Measurements from ENCODE around the genes TPGS2, RIT2 and SLC14A2.

DNA sequence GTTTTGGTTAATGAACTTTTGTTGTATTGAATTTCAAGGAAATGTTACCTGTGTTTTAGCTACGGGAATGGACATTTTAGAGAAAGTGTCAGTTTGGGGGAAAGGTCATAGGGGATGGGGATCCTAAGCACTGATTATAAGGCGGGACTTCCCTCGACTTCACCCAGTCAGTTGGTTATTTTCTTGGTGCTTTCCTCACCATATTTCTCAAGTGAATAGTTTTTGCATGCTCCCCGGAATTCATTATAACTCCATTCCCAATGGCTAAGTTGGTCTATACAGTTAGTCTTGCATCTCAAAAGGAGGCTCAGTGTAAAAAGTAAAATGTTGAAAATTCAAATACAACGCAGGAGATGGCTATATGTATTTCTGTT lies 763 bp downstream of the ELP2 start:
- PRO-cap: no peak

DNA sequence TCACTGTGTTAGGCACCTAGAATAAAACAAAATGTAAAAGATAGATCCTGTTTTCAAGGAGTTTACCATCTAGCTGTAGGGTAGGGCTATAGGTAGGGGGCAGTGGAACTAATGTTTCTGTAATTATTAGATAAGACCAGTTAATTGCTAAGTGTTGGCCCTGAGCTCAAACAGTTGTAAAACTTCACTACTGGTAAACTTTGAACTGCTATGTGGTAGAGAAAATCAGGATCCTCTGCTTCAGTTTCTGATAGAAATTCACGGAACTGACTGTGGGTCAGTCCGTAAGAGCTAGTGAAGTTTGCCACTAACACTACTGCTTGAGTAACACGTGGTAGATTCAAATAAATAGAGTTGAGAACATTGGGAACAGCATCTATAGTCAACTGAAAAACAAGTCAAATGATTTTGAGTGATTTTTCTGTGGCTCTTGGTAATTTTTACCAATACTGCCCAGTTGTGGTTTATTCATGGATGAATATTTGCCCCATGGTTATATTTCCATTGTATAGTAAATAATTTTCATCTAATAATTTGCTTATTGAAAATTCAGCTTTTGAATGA lies 26.3 kb downstream of the ELP2 start:
- PRO-cap: no peak

- PRO-cap: bidirectional peak, plus-strand start at chr18:36188521, minus-strand start at chr18:36188400
These were observed 639 bp downstream of the MOCOS start for GRCh38 chr18:36187611-36188660.

GRCh38 chr18:36711778-36712321 lies 117.0 kb downstream of the TPGS2 start:
- PRO-cap: no peak

- PRO-cap: bidirectional peak, plus-strand start at chr18:36828255, minus-strand start at chr18:36828403
These were observed 543 bp downstream of the TPGS2 start for GRCh38 chr18:36828204-36828714.

DNA sequence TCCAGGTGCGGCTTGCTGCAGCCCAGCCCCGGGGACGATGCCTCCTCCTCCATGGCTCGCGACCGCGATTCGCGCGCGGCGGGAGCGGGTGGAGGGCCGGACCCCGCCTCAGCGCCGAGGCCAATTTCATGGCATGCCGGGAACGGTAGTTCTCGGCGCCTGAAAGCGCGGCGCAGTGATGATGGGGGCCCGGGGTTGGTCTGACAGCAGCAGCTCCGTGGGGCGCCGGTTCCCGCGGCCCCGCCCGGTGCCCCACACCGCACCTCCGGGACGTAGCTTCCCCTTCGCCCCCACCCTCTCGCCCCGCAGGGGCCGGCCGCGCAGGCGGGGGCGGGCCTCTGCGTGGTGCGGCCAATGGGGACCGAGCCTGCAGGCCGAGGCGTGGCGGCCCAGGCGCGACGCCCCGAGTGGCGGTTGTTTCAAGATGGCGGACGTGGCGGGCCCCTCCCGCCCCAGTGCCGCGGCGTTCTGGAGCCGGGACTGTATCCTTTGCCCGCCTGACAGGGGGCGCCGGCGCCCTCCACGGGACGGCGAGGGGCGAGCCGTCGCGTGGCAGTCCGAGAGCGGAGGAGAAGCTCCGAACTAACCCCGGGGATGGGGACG lies at the start of gene TPGS2:
TPGS2 (minus strand) TSS at position 288 of the 603 bp plus-strand sequence.
- PRO-cap: bidirectional peak, plus-strand start at position 406 of the sequence, minus-strand start at position 291 of the sequence

DNA sequence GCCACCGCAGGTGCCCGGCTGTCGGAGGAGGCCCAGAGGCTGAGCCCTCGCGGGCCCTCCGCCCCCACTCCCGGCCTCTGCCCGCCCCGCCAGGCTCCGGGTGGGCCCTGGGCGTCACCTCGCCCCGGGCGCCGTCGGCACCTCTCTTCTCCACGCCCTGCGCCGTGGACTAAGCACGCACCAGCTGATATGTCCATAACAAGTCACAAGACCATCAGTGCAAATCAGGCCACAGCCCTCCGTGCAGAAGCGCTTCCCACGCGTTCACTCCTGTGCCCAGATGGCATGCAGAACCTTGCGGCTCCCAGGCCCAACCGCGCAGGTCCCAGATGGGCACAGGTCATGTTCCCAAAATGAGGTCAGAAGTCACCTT lies 311.1 kb downstream of the CELF4 start:
- PRO-cap: unidirectional peak, minus-strand start at position 171 of the sequence

DNA sequence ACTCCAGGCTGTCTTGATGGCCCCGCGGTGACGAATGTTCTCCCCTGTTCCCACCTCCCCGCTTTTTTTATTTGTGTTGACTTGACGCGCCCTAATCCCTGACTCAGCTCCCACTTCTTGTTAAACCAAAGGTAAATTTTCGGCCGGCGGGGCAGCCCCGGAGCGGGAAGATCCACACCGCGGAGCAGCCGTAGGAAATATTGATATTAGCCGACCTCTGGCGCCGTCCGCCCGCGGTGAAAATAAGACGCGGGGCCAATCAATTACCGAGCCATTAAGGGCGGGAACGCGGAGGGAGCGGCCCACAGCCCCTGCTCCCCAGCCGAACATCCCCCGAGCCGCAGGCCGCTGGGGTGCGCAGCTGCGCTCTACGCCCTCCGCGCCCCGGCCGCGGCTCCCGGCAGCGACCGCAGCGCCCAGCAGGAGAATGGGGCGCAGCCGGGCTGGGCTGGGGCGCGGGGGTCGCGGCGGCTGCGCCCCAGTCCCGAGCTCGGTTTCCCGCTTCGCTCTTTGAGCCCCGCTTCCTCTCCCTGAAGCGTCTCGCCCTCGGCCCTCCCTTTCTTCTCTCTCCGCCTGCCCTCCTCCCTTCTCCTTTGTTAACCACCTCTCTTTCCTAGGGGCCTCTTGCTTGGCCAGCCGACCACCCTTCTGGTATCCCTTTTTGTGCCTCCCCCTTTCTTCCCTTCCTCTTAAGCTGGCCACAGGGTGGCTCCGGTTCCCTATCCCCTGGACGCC lies 41.0 kb downstream of the CELF4 start:
- PRO-cap: bidirectional peak, plus-strand start at position 385 of the sequence, minus-strand start at position 243 of the sequence

DNA sequence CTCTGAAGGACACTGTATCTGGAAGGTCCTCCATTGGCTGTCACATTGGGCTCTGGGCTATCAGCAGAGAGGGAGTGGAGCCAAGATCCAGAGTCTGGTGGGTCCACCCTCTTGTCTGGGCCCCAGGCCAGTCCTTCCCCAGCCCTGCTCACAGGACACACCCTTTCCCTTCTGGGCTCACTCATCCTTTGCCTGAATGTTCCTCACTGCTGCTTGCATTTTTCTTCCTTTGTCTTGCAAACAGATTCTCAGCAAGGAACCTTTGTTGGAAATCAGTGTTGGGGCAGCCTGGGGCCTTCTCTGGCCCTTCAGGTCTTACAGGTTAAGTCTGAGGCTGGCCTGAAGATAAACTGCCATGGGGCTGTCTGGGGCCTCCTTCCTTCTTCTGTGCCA lies 11.4 kb upstream of the CELF4 start:
- PRO-cap: no peak

- PRO-cap: no peak
These were observed 104.6 kb upstream of the CELF4 start for GRCh38 chr18:37670086-37670646.

DNA sequence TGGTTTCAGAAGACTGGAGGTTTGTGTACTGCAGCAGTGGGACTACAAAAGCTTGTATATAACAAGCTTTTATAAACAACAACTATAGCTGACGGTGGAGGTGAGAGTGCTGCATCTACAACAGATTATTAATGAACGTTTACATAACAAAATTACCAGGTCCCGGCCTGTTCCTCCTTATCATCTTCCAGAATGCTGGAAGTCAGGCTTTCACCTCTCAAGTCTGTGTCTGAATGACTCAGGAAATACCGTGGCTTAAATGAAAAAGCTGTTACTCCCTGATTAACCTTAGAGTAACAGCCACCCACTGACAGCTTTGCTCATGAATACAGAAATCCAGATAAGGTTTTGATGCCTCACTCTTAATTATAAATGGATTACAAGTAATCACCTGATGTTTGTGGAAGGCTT lies 885.2 kb upstream of the CELF4 start:
- PRO-cap: no peak

DNA sequence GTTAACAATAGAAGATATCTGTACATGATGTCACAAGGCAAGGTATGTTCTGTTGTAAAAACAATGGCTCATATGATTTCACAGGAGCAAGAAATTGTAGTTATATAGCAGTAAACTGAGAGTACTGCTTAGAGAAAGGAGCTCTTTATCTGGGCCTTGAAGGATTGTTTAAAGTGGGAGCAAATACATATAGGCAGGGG lies 1159.8 kb upstream of the CELF4 start:
- PRO-cap: unidirectional peak, plus-strand start at position 107 of the sequence

- PRO-cap: unidirectional peak, minus-strand start at chr18:39800302
These were observed 2154.9 kb upstream of the PIK3C3 start for GRCh38 chr18:39800162-39800490.

GRCh38 chr18:42299310-42299637 lies 344.2 kb downstream of the PIK3C3 start:
- PRO-cap: no peak

DNA sequence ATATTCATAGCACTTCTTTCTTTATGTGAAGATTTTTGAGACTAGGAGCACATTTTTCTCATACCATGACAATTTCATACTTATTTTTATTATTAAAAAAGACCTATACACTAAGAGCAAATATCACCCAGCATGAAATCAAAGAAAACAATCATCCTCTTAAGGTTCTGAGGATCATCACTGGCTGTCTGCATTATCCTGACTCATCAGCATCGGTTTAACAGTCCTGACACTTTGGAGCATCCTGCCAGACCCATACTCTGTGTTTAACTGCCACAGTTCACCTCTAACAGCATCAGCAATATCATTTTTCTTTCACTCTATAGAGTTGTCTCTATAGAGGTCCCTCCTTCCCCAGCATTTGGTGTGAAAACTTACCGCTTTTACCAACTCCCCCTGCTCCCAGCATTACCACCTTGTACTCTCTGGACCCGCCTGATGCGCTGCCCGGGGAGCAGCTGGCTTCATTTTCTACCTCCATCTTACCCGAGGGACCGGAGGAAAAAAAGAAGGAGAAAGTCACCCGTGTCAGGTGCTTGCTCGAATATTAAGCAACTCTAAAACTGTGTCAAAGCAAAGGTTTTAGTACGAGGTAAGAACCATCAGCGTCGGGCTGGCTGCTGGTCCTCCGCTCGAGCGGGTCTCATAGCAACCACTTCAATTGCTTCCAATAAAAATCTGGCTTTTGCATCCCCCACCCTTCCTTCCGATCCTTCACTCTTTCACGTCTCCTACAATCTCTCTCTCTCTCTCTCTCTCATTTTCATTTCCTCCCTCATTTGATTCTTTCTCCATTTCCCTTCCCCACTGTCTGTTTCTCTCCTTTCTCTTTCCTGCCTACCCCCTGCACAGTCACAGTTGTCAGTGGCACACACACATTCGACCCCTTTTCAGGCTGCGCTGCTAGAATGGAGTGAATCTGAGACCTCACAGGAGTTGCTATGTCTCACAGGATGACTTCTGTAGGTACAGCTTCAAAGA lies at the start of gene RIT2:
RIT2 (minus strand) TSS at position 647 of the 981 bp plus-strand sequence.
- PRO-cap: no peak

DNA sequence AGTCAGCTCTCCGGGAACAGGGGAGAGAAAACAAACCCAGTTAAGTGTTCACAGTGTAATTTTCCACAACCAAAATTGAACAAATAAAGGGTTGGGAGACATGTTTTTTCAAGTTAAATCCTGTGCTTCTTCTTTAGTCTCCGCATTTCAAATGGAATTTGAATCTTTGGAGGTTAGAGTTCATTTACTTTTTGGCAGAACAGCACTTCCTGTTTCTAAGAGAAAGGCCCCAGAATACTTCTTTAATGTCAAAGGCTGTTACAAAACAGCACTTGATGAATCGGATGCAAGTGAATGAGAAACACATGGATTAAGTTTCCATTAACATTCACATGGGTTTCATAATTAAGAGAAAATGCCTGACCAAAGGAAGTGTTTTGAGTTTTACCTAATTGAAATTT lies 570.2 kb upstream of the SYT4 start:
- PRO-cap: no peak

DNA sequence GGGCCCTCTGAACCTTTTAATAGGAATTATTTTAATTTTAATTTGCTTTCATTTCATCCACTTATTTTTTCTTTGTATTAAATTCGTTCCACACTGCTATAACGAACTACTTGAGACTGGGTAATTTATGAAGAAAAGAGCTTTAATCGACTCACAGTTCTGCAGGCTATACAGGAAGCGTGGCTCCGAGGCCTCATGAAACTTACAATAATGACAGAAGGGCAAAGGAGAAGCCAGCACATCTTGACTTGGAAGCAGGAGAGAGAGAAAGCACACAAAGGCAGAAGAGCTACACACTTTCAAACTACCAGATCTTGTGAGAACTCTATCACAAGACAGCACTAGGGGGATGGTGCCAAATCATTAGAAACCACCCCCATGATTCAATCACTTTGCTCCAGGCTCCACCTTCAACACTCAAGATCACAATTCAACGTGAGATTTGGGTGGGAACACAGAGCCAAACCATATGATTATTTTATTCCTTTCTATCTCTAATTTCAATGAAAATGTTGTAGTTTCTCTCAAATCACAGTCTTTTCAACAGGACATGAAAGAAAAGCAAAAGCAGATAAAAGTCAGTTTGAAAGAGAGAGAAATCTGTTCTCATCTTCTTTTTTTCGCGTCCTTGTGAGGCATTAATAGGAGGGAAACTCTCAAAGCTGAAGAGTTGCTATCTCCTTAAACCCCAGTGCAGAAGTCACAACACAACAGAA lies 655.9 kb upstream of the SYT4 start:
- PRO-cap: no peak

GRCh38 chr18:44700473-44701031 lies 19.9 kb downstream of the SETBP1 start:
- PRO-cap: no peak

DNA sequence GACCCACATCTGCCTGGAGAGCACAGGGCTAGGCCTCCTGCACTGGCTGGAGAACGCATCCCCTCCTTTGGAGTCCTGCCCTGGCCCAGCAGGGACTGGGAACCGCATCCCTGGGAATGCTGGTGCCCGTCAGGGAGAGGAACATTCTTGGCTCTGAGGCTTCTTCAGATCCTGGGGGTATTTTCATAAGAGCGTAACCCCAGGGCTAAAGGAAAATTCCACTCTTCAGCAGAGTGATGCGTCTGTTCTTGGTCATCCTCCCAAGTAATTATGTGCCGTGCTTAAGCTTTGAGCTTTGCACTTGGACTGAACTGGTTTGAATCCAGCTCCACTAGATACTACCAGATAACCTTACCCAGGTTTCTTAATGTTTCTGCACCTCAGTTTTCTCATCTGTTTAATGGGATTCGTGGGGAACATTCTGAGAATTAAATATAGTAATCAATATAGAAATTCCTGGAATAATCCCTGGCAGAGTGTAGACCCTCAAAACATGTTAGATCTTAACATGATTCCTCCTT lies 91.7 kb downstream of the SETBP1 start:
- PRO-cap: no peak

GRCh38 chr18:45615415-45615745 lies at the start of gene SLC14A2:
TSS of gene SLC14A2 (plus strand) at chr18:45615476.
- PRO-cap: no peak